Sciatic nerve (tissue), 1 donor: ENCODE results near the genes PRELID1, CLK4 and ZNF354B.

DNA sequence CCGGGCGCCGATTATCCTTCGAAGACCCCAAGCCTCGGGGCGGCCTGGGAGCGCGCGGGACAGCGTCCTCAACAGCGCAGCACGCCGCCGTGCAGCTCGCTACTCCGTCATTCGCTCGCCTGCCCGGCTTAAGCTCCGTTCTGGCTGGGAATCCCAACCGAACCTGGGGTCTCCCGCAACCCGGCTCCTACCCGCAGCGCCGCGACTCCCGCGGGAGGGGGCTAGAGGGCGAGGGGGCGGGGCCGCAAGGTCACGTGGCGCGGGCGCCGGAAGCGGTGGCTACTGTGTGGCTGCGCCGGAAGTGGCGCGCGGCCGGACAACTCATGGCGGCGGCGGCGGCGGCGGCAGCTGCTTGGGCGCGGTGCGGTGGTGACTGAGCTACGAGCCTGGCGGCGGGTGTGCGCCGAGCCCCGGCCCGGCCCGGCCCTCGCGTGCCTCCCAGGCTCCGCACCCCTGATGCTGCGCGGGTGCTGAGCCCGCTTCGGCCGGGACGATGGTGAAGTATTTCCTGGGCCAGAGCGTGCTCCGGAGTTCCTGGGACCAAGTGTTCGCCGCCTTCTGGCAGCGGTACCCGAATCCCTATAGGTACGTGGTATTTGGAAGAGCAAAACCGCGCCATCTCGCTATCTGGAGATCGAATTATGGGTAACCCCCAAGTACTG lies at the start of gene PRELID1:
Gene PRELID1 (plus strand): TSS at position 307 of the 662 bp plus-strand sequence.
- PRO-cap, result bidirectional peak, plus-strand start at position 324 of the sequence, minus-strand start at position 223 of the sequence

DNA sequence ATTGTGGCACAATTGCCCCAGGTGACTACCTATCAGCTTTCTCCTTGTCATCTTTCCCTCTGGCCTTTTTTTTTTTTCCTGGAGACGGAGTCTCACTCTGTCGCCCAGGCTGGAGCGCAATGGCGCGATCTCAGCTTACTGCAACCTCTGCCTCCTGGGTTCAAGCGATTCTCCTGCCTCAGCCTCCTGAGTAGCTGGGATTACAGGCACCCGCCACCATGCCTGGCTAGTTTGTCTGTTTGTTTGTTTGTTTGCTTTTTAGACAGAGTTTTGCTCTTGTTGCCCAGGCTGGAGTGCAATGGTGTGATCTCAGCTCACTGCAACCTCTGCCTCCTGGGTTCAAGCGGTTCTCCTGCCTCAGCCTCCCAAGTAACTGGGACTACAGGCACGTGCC lies 6.8 kb upstream of the MXD3 start:
- PRO-cap, result no peak

DNA sequence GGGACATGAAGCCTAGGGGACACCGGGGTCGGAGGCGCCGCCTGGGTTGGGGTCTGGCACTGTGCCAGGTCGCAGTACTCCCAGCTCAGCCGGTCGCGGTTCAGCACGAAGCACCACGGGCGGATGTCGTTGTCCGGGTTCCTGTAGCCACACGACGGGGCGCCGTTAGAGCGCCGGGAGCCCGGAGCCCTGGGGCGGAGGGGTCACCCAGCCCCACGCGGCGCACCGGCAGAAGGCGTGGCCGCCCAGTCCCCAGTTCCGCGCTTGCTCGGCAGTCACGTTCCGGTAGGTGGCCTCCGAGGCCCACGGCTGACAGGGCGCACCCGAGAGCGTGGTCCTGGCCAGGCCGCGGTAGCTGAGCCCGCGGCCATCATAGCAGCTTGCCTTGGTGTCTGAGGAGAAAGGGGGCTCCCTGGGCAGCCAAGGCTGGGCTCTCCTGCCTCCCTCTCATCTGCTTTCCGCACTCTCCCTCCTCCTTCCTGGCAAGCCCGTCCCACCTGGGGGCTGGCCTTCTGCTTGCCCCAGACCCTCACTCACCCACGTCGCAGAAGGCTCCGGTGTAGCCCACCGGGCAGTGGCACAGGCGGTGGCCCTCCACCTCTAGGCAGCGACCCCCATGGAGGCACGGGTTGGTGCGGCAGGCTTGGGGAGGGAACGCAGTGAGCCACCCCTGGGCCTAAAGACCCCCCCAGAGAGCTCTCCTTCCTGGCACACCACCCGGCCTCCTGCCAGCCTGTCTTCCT lies 4.0 kb upstream of the PFN3 start:
- PRO-cap, result no peak

DNA sequence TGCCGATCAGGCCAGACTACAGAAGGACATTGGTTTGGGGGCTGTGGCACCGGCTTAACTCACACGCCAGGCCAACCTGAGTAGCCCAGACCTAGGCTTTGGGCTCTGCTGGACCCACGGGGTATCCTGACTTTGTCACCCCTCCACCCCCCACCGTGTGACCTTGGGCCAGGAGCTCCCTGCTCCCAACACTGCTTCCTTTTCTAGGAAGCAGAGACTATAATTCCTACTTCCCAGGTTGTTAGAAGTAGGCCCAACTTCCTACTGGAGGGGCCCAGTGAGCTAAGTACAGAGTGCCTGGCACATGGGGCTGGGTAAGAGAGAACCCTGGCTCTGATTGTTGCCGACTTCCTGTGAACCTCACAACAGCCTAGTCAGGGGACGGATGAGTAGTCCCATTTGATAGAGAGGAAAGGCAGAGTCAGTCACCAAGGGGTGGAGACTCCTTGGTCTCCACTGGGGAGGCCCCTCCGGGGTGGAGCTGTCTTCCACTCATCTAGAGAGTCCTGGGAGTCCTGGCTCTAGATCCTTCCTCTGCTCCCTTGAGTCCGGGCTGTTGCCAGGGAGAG lies 7.8 kb downstream of the GRK6 start:
- PRO-cap, result no peak

- PRO-cap, result no peak
Measured at GRCh38 chr5:177440002-177441294, 6.2 kb upstream of the PRR7 start.

GRCh38 chr5:177477312-177478106 lies 4.1 kb upstream of the DBN1 start:
- PRO-cap, result no peak

- PRO-cap, result no peak
Measured at GRCh38 chr5:177484525-177485129, 11.2 kb upstream of the DBN1 start.

DNA sequence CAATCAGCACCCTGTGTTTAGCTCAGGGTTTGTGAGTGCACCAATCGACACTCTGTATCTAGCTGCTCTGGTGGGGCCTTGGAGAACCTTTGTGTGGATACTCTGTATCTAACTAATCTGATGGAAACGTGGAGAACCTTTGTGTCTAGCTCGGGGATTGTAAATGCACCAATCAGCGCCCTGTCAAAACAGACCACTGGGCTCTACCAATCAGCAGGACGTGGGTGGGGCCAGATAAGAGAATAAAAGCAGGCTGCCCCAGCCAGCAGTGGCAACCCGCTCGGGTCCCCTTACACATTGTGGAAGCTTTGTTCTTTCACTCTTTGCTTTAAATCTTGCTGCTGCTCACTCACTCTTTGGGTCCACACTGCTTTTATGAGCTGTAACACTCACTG lies 89.1 kb downstream of the B4GALT7 start:
- PRO-cap, result no peak

GRCh38 chr5:177809321-177809773 lies 186.7 kb downstream of the PROP1 start:
- PRO-cap, result no peak

DNA sequence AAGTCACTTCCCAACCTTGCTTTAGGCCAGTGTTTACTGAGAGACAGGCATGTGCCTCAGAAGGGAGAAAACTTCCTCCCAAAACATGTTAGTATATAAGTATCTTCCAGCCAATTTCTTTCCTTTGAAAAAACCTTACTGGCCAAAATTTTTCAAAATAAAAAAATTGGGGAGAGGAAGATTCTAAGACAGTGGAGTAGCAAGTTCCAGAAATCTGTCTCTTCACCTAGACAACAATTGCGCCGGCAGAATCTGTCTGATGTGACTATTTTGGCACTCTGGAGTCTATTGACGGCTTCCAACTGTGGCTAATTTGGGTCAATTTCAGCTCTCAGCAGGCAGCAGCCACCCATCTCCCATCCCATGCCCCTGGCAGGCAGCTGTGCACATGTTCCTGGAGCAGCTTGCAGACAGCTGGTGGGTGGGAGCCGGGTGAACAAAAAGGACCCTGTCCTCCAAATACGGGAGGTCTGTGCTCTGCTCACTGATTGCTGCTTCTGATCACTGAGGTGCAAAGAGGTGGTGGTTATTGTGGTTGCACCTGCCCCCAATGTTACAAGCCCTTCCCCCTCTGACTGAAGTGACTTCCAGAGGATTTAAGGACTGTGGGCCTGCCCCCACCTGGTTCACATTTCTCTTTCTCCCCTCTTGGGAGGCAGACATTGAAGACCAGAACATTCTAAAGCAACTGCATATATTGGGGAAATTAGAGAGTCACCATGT lies 45.1 kb upstream of the N4BP3 start:
- PRO-cap, result no peak

DNA sequence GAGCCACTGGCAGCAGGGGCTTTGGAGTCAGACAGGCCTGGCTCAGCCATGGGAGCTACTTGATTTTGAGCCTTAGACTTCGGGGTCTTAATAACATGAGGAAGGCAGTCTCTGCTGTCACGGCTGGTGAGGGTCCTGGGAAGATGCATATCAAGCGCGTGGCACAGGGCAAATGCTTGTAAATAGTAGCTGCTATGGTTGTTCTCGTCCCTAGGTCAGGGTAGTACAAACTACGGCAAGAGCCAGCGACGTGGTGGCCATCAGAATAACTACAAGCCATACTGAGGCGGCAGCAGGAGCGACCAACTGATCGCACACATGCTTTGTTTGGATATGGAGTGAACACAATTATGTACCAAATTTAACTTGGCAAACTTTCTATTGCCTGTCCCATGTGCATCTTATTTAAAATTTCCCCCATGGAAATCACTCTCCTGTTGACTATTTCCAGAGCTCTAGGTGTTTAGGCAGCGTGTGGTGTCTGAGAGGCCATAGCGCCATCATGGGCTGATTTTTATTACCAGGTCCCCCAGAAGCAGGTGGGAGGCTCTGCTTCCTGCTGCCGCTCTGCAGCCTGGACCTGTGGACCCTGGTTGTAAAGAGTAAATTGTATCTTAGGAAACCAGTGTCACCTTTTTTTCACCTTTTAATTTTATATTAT lies 6.1 kb downstream of the HNRNPAB start:
- PRO-cap, result no peak

DNA sequence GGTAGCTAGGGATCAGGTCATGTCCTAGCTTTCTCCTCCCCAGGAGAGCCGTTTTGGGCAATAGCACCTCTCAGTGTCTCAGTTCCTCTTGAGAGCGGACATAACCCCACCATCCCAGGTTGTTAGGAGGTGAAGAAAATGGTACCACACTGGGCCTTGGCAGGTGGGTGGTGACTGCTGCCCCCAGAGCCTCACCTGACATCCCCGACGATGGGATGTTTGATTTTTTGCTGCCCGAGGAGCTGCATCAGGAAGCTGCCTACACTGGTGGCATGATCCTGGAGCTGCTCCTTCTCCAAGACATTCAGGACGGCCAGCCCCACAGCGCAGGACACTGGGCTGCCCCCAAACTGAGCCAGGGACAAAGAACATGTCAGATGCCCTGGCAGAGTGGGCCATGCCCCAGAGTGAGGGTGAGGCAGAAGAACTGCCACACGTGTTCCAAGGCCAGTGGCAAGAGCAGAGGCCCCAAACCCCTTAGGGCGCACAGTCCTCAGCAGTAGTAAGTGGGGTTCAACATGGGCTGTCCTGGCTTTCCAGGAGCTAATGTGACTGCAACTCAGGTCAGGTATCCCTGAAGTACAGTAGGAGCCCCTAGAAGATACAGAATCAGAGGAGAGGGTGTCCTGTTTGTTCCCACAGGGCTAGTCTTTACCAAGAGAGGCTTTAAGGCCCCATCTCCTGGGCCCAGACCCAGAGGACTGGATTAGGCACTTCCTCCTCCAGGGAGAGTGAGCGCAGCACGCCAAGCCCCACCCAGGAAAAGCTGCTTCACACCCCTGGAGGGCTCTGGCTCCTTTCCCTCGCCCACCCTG lies 11.0 kb downstream of the HNRNPAB start:
- PRO-cap, result no peak

- PRO-cap, result no peak
Measured at GRCh38 chr5:178223178-178223677, 9.4 kb downstream of the PHYKPL start.

- PRO-cap, result no peak
Measured at GRCh38 chr5:178239360-178239715, 6.7 kb upstream of the PHYKPL start.

DNA sequence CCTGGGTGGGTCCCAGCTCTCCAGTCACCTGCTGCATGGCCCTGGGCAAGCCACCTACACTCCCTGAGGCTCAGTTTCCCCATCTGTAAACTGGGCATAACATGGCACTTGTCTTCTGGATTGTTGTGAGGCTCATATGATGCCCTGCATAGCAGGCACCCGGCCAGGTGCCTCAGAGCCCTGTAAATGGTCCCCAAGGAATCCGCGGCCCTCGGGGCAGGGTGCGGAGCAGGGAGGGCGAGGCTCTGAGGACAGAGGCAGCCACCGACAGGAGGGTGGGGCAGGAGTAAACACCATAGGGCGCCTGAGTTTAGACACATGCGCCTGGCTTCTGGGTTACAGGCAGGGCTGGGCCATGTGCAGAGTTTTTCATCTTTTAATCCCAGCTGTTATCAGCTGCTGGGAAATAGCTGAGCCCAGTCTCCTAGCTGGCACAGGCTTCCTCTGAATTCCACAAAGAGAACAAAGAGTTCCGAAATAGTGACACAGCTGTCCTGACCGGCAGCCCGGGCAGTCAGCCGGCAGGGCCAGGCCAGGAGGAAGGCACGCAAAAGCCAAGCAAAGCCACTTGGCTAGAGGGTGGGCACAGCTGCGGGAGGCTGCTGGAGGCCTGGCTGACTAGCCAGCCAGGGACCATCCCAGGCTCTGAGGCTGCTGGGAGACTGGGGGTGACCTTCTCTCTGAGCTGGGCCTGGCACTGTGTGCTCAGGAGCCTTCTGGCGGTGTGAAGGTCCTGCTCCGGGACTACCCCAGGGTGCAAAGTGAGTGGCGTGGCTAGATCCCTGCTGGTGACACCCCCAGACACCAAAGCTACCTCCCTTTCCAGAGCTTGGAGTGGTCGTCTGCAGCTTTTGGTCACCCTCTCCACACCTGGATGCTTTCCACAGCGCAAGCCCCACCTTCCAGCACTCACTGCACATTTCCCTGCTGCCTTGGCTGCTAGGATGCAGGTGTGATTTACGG lies 99.0 kb upstream of the PHYKPL start:
- PRO-cap, result unidirectional peak, plus-strand start at position 567 of the sequence

- PRO-cap, result no peak
Measured at GRCh38 chr5:178413968-178414435, 176.2 kb downstream of the COL23A1 start.

DNA sequence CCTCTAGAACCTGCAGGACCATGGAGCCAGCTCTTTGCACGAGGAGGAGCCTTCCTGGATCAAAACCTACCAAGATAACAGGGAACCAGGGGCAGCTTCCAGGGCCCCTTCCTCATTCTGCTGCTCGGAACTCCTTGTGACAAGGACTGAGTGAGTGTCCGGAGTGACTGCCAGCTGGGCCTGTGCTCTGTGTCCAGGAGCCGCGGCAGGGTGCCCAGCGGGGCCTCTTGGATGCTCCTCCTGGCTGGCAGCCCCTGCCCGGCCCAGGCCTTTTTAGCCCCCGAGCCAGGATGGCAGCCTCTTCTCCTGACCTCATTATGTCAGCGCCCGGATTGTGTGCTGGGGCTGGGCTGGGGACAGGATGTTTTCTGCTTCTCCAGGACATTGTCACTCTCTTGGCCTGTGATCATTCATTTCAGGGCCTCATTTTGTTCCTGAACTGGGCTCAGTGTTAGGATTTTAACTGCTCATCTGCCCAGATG lies 161.8 kb downstream of the COL23A1 start:
- PRO-cap, result no peak

DNA sequence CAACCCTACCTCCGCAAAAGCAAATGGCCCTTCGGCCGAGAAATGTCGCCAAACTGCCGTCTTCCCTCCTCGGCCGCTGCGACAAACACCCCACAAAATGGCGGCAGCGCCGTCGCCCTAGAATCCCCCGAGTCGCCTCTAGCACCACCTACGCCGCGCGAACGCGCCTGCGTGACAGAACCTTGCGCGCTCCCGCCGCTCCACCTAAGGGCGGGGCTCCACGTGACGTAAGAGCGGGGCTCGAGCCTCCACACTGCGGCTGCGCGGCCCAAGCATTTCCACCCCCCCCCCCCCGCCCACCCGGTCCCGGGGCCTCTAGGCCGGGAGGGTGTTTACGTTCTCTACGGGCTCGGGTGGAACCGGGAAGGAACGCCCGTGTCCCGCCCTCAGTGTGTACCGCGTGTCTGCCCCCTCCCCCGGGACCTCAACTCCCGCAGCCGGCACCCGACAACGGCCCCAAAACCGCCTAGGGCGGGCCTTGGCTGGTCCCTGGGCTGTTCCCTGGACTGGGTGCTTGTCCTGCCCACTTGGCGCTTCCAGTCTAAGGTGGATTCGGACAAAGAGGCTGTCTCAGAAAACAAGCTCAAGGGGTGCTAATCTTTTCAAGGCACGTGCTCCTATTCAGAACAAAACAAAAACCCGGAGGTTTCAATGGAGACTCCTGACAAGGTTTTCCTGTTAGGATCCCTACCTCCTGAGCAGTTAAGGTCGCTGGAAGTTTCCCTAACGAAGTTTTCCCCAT lies at the start of gene CLK4:
Gene CLK4 (minus strand): TSS at position 114 of the 742 bp plus-strand sequence.
- PRO-cap, result bidirectional peak, plus-strand start at position 344 of the sequence, minus-strand start at position 140 of the sequence

DNA sequence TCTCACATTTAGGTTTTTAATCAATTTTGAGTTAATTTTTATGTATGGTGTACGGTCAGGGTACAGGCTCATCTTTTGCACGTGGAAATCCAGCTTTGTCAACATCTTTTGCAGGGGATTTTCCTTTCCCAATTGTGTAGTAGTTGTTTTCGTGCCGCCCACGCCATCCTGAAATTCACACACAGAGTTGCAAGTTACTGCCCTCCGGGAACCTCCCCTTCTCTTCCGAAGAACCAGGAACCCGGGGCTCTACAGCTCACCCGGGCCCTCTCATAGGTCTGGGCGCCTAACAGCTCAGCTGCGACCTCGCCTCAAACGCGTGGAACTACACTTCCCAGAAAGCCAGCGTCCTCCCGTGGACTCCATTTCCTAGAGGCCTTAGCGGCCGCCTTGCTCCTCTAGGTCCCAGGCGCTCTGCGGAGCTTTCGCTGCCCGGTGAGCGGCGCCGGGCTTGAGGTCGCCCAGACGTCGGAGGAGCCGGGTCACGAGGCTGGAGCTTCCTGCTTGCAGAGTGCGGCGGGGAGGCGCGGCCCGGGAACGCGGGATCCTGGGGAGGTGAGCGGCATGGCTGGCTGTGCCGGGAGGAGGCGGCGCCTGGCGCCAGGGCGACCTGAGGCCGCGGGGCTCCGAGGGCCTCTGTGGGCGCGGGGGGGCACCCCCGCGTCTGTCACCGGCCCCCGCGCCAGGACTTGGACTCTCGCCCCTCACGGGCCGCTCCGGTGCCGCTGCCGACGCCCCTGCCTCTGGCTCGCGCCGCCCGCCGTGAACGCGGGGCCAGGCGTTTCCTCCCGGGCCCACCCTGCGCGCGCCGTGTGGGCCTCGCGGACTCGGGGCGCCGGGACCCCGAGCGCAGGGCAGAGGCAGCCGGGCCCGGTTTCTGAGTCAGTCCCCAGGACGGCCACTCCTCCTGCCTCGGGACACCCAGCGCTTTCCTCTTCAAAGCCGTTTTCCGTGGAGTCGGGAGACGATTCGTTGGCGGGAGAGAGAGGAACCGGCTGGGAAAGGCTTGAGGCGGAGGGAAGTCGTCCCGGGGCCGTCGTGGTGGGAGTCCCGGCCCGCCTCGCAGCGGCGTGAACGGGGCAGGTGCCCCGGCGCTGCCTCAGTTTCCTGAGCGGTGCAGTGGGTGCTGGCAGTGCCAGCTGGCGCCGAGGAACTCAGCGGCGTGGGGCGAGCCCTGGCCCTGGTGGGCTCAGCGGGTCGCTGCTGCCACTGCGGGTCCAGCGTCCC lies at the start of gene ZNF354B:
Gene ZNF354B (plus strand): TSS at position 381 of the 1,227 bp plus-strand sequence.
- PRO-cap, result bidirectional peak, plus-strand start at position 428 of the sequence, minus-strand start at position 224 of the sequence

DNA sequence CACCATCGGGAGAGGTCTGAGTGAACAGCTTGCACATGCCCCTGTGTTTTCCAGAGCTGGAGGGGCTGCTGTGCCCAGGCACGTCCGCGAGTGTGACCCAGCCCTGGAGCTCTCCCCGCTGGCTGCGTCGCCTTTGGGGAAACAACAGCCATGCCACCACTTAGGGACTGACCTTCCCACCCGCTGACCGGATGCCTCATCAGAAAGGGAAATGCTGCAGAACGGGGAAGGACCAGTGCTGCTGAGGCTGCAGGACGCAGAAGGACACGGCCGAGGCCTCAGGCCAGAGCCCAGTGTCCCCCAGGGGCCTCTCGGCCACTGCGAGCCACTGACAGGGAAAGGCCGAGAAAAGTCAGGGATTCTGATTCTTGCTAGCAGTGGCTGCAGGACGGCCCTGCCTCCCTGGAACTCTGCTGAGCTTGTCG lies 130.7 kb downstream of the ZNF354C start:
- PRO-cap, result no peak